Endometrial microvascular endothelial cells (primary cell): ENCODE data around the genes AEN, RLBP1 and PLIN1.

- RAMPAGE, long total RNA: no peak
Observed at GRCh38 chr15:88496747-88497847, 29.6 kb downstream of the MRPS11 start.

- RAMPAGE, long total RNA: start-site peak on the plus strand at chr15:88621306-88621369, 80 and 67 reads in 2 replicates
Observed at GRCh38 chr15:88621032-88621857, at the start of gene AEN. Gene AEN, plus strand, starts transcription at chr15:88621340.

GRCh38 chr15:88637737-88638561, 867 bp upstream of the ISG20 start:
- RAMPAGE, long total RNA: no peak

- RAMPAGE, long total RNA: no peak
Observed at GRCh38 chr15:88648853-88649190, 10.0 kb downstream of the ISG20 start.

DNA sequence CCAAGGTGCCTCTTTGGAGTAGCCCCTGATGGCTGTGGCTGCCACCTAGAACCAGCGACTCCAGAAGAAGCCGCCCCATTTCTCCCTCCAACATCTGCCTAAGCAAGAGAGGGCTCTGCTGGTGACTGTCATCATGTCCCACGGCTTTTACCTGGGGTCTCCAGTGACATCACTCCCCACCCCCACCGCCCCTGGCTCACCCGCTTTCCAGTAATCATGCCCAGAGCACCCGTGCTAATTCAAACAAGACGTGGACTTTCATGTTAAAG, 56.9 kb downstream of the ISG20 start:
- RAMPAGE, long total RNA: no peak

GRCh38 chr15:88904482-88905084, 8.6 kb downstream of the MFGE8 start:
- RAMPAGE, long total RNA: no peak

DNA sequence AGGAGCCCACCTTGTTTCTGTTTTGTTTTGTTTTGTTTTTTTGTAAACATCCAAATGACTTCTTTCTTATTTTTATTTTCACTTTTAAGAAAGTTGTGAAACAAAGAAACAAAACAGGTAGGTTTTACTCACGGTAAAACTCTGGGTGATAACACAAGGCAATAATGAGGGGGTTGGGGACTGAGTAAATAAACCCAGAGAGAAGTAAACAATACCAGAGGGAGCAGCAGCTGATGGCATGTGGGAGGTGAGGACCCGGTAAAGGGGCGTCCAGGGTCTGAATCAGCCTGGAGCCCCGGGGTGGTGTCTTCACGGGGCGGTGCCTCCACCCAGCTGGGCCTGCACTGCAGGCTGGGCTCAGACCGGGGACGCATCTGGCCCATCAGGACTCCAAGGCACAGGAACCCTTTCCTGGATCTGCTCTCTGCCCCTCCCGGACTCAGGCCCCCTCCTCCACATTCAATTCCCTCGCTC, 73.7 kb upstream of the MFGE8 start:
- RAMPAGE, long total RNA: no peak

DNA sequence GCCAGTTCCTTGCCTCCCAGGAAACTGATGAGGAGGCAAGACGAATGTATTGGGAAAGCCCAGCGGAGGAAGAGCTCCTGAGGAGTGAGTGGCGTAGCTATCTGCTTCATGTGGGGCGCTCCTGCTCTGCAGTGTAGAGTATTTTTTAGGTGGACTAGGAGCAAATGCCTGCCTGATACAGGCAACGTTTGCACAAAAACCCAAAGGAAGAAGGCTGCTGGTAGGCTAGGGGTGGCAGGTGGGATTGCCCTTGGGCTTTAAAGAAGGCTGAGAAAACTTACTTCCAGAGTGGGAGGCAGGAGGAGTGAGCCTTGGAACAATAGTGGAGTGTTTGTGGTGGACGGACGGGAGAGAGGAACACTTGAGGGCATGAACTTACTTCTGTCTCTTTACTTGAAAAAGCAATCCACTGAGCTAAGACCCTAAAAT, 14.4 kb downstream of the ABHD2 start:
- RAMPAGE, long total RNA: no peak

DNA sequence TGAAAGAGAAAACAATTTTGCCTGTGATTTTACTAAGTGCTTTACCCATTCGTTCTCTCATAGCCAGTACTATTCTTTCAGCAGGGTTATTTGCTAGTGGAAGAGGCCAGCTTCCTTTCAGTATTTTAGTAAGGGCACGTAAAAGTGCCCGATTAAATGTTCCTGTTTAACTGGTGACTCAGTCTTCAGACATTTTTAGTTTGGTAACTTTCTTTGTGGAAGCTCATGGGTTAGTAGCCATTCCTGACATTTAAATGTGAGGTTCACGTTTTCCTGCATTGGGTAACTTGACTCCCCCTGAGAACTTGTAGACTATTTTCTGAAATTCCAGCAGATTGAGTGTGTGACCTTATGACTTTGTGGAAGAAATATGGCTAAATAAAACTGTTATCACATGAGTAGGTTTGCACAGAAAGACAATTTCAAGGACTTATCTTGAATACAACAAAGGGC, 16.9 kb downstream of the ABHD2 start:
- RAMPAGE, long total RNA: no peak

DNA sequence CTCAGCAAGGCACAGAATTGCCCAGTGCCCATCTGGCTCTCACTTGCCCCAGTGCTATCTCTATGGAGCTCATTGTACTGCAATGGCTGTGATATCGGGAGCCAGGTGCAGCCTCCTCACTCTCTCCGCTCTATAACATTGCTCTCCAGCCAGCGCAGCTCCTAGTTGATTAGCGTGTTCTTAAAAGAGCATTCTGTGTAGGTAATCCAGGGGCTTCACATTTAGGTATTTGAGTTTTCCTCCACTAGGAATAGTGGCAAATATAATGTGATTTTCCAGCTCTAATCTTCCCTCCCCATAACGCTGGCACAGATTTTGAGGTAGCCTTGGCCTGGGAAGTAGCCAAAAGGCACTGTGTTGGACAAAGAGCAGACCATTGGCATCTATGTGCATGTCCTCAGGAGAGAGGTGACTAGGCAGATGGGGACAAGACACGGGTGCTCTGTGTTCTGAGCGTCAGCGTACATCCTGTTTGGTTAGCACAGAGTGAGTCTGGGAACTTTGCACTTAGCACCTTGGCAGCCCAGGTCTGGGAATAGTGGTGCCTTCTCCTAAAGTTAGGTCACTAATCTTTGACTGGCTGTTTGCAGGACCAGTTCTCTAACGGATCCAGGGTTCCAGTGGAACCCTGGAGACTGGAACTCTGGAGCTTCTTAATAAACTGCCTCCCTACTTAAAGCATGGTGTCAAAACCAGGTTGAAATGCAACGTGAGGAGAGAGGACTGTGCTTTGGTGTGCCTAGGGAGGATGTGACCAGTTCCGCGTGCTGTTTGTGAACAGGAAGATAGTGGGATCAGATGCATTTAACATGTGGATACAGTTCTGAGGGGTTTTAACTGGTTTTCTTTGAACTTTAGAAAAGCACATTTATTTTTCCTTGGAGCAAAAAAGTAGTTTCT, 48.5 kb downstream of the ABHD2 start:
- RAMPAGE, long total RNA: no peak

DNA sequence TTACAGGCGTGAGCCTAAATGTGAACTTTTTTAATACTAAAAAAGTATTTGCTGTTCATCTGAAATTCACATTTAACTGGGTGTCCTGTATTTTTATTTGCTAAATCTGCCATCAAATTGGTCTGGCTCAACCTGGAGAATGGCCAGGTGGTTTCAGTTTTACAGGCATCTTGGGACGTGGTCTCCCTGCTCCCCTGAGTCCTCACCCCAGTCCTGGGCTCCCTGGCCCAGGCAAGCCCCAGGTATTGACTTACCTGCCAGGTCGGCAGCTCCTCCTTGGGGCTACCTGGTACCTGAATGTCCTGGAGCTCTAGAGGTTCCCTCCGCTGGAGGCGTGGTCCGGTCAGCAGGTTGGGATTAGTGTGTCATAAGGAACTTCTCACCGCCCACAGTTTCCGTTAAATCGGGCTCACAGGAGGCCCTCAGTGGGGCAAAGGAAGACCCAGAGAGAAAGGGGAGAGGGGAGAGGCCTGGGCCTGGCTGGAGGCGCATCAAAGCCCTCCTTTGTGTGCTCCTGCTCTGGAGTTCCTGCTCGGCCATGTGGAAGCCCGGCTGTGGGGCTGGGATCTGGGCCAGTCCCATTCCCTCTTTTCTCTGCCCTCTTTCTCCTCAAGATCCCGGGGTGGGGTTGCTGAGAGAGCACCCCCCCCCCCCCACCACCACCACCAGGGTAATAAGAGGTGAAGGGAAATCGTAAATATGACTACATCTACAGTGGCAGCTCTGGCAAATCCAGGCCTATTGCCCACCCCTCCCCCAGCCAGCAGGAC, at the start of gene RLBP1:
TSS of gene RLBP1 (minus strand) at position 299 of the 770 bp plus-strand sequence.
- RAMPAGE, long total RNA: no peak

GRCh38 chr15:89311386-89311915, 23.2 kb downstream of the POLG start:
- RAMPAGE, long total RNA: no peak

GRCh38 chr15:89318342-89318847, 16.2 kb downstream of the POLG start:
- RAMPAGE, long total RNA: no peak

- RAMPAGE, long total RNA: no peak
Observed at GRCh38 chr15:89399863-89400492, 65.4 kb upstream of the POLG start.

- RAMPAGE, long total RNA: no peak
Observed at GRCh38 chr15:89401550-89402409, 67.2 kb upstream of the POLG start.

- RAMPAGE, long total RNA: no peak
Observed at GRCh38 chr15:89575788-89576743, 797 bp downstream of the TICRR start.

DNA sequence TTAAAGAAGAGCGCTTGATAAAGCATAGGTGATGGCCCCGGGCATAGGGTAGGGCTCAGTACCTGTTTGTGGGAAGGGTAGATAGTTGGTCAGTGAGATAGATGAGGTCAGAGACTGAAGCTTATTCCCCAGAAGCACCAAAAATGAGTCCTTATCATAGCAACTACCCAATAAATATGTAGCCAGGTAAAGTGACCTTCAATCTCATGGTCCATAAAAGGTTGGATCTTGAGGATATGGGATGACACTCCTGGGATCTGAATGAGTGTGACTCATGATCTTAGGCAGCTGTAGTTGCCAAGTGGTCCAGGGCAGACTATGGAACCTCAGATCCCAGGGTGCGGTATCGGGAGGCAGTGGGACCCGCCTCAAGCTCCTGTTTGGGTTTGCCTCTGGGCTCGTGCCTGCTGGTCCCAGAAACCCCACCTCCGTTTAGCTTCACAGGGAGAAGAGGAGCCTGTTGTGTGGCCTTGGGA, 8.3 kb downstream of the PLIN1 start:
- RAMPAGE, long total RNA: no peak

DNA sequence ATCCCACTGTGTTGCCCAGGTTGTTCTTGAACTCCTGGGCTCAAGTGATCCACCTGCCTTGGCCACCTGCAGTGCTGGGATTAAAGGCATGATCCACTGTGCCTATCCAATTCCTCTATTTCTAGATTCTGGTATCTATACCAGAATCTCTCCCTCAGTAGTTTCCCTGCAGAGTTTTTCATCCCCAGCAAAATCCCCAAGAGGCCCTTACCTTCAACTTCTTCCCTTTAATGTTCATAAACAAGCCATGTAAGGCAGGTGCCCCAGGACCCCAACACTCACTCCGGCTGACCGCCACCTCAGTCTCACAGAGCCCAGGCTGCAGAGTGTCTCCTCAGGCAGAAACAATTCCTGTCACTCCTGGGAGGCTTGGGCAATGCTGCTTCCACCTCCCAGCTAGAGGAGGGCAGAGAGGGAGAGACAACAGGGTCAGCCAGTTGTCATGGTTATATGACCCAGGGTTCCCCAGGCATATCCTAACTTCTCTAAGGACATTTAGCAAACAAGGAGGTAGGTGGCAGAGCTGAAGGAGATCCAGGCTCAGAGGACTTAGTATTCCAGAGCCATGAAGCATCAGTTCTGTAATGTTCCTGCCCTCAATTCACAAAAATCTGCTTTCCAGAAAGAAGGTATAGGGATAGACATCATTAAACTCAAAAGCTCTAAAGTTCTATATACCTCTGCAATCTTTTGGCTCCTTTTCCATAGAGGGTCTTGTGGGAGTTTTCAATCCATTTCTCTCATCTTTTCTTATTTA, at the start of gene PLIN1:
TSS of gene PLIN1 (minus strand) at position 328 of the 757 bp plus-strand sequence.
- RAMPAGE, long total RNA: no peak

DNA sequence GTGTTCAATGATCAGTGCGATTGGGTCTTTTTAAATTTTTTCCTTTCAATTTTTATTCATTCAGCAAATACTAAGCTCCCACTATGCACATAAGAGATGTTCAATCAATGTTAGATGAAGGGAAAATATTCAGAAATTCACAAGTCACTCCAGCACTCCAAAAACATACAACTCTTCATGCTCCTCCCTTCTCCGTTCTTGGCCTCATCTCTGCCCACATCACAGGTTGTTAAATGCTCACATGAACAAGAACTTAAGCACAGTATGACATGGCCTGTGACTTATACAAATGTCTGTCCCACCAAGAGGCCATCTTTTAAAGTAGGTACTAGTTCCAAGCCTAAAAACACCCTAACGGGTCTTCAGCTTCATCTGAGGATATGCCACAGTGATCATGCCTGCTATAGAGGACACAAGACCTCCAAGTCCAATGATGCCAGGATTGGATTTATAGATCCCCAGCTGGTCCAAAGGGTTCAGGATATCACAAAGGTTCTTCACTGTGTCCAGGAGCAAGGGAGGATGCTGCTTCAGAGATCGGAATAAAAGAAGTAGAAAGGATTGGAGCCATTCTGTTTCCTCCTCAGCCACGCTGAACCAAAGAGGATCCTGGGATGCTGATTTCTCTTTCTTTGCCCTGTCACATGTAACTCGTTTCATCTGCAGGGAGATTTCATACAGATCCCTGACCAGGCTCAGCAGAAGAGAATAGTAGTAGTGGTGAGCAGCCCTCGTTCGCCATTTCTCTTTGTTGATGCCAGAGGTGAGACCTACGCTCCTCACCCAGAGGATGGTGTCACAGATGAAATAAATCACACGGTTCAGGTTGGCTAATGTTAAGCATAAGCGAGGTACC, 4.1 kb upstream of the PLIN1 start:
- RAMPAGE, long total RNA: no peak

- RAMPAGE, long total RNA: no peak
Observed at GRCh38 chr15:89803472-89804663, 10.8 kb downstream of the ANPEP start.